Right ventricle myocardium (tissue), 1 donor: Measurements from ENCODE around the gene MMP8.

- PRO-cap, 2 experiments = no peak in any of the 2 experiments
Measured at GRCh38 chr11:102438661-102439431, 13.7 kb downstream of the TMEM123 start.

- PRO-cap, 2 experiments = no peak in any of the 2 experiments
Measured at GRCh38 chr11:102473559-102473912, 21.0 kb upstream of the TMEM123 start.

DNA sequence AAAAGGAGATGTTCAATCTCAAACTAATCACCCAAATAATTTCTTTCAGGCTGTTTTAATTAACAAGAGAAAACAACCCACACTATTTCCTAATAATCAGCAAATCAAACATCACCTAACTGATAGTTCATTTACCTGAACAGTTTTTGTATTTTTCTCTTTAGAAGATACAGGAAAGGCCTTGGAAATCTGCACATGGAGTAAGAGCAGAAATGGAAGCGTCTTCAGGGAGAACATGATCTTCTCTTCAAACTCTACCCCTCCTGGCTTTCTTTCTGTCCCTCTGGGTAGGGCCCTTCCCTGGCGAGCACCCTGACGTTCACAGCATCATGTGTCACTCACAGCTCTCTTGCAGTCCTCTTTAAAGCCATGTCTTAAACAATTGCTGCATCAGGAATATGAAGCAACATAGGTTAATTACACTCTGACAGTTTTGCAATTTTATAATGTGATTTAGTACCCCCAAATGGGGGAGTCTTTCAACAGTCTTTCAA lies at the start of gene MMP8:
Gene MMP8, minus strand, starts transcription at position 336 of the 494 bp plus-strand sequence.
- PRO-cap, 2 experiments = no peak in any of the 2 experiments

DNA sequence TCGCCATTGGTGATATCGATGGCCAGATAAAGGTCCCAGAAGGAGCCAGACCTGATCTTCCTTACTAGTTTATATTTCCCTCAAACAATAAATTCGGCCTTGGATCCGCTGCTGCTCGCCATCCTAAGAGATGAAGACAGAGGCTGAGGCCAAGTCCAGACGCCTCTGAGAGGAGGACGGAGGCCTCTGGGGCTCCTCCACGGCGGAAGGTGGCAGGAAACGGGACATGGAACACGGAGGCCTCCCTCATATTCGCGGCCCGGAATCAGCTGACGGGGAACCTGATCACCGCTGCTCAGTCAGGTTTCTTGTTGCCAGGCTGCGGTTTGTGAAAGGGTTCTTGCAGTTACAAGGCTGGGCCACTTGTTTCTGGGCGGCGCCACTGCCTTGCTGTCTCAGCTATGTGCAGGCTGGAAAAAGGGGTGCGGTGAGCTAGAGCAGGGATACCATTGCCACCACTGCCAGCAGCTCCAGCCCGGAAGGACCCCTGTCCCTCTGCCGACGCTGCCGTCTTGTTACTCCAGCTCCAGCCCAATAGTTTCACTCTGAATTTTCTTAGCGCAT lies 9.9 kb upstream of the MMP1 start:
- PRO-cap, 2 experiments = no peak in any of the 2 experiments

DNA sequence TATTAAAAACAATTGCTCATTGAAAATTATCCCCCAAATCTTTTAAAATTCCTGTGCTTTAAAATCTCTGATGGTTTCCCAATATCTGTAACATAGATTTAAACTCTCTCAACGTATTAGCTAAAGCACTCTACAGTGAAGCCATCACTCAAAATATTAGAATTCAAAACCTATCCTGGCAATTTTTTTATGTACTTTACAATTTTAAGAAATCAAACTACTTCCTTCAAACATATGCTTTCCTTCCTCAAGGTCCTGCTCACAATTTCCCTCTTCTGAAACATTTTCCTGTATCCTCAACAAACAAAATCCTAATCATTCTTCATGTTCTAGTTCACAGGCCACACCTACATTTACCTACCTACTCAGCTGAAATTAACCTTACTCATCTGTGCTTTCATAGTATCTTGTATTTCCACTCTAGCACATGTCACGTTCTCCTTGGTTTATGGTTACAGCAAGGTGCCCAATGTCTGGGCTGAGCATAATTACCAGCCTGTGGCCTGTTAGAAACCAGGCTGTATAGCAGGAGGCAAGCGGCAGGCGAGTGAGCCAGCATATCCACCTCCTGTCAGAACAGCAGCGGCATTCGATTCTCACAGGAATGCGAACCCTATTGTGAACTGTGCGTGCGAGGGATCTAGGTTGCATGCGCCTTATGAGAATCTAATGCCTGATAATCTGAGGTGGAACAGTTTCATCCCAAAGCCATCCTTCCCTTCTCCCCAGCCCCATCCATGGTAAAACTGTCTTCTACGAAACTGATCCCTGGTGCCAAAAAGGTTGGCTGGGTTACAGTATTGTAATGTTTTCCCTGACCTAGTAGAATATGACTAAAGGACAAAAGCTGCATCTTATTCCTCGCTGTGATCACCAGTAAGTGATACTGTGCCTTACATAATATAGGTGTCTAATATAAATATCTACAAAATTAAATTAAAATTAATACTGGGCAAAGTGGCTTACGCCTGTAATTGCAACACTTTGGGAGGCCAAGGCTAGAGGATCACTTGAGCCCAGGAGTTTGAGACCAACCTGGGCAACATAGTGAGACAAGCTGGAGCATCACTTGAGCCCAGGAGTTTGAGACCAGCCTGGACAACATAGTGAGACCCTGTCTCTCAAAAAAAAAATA lies 13.1 kb downstream of the DCUN1D5 start:
- PRO-cap, 2 experiments = no peak in any of the 2 experiments

DNA sequence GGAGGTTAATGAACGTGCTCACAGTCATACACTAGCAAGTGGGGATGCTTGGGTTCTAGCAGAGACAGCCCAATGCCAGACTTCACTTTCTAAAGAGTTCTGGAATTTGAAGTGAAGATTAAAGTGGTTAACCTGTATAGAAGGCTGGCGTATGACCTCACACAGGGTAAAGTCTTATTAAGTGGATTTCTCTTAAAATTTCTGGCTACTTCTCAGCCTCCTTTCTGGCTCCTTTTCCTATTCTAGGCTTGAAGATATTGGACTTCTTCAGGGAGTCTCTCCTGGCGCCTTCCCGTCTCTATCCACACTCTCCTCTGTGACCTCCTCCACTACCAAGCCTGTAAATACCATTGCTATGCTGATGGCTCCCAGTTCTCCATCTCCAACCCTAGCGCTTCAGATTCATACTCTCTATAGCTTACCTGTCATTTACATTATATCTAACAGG lies 226.4 kb upstream of the DDI1 start:
- PRO-cap, 2 experiments = no peak in any of the 2 experiments

DNA sequence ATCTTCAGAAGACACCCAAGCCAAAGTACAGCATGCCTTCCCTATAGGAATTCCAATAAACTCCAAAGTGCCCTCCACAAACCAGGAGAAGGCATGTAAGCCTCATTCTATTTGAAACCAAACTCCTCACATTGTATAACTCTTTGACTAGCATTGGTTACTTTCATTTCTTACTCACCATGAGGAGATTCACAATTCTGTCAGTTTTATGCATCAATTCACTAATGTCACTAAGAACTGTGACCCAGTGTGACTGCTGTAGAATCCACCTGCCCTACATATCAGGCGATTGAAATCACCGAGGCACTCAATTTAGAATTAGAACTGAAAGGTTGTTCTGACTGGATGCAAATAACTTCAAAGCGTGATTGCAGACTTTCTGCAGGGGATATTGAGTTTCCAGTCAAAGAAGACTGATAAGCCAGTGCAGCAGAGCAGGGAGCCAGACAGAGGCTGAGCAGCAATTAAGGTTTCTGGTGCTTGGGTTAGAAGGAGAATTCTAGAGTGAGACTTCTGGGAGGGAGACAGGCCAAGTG lies 107.0 kb upstream of the DDI1 start:
- PRO-cap, 2 experiments = no peak in any of the 2 experiments

DNA sequence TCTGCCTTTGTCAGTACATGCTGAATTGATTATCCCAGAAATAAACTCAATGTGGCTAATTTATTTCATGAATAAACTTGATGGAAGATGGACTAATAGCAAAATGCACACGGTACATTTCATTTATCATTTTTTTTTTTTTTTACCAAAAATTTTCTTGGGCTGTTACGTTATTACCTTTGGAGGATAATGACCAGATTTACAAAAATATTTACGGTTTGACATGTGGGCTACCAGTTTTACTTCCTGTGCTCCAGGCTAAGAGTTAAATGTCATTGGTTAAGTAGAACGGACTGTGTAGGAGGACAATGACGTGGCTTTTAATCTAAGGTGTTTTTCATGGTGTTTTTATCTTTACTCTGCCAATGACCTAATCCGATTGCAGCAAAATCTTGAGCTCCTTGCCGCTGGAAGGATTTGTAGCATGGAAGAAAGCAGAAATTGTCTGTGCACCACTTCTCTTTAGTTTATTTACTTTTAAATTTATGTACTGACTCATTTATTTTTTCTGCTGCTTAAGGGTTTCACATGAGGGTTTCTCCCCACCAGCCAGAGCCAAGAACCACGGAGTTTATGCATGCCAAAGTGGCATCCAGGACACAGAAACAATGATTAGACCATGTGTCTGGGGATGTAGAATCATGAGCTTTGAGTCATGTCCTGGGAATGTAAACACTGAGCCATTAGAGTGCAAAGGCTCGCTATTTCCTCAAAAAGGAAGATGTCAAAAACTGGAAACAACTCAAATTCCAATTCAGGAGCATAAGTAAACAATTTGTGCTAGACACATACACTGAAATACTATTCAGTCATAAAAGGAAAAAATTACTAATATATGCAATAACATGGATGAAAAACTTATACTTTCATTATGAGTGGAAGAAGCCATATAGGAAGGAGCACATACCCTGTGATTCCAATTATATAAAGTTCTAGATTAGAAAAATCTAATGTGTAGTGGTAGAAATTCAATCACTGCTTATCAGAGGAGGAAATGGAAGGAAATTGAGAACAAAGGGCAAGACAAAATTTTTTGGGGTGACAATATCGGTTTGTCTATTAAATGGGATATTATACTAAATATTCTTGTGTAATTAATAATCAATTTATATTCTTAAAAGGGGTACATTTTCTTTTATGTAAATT lies 2.0 kb upstream of the CARD16 start:
- PRO-cap, 2 experiments = no peak in any of the 2 experiments

DNA sequence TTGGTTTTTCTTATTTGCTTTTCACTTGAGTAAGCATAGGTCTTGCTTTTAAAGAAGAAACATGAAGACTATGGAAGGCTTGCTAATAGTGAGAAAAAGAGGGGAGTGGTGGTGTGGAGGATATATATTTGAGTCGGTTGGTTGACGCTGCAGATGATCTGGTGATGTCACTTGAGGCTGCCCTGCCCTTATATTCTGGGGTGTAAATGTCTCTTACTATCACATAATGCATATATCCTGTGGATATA lies 2.9 kb downstream of the GRIA4 start:
- PRO-cap, 2 experiments = no peak in any of the 2 experiments

- PRO-cap, 2 experiments = no peak in any of the 2 experiments
Measured at GRCh38 chr11:106010378-106011004, 11.5 kb downstream of the MSANTD4 start.

- PRO-cap, 2 experiments = peak in 1 of 2 experiments; most common minus-strand start chr11:106471392 (in 1)
Measured at GRCh38 chr11:106471087-106471649, 393.7 kb downstream of the AASDHPPT start.

DNA sequence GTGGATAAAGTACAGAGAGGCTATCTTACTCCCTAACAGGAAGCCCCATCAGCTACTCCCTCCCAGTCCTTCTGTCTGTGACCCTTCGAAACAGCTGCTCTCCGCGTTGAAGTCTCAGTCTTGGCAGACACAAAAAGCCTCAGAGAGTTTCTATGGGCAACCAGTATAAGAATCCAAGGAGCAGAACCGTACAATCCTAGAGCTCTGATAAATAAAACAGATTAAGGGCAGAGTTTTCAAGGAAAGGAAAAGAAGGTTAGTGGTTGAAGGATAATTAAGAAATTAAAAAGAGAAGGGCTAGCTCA lies 35.0 kb downstream of the GUCY1A2 start:
- PRO-cap, 2 experiments = peak in 1 of 2 experiments; most common plus-strand start position 159 of the sequence (in 1)

- PRO-cap, 2 experiments = no peak in any of the 2 experiments
Measured at GRCh38 chr11:107929191-107929546, 921 bp downstream of the RAB39A start.

- PRO-cap, 2 experiments = no peak in any of the 2 experiments
Measured at GRCh38 chr11:108104492-108105157, 16.7 kb upstream of the ACAT1 start.

- PRO-cap, 2 experiments = no peak in any of the 2 experiments
Measured at GRCh38 chr11:108114287-108114681, 7.1 kb upstream of the ACAT1 start.

GRCh38 chr11:108498790-108499113 lies 568 bp upstream of the POGLUT3 start:
- PRO-cap, 2 experiments = no peak in any of the 2 experiments

- PRO-cap, 2 experiments = no peak in any of the 2 experiments
Measured at GRCh38 chr11:108591871-108592427, 1.6 kb downstream of the EXPH5 start.

GRCh38 chr11:110093463-110093631 lies 155 bp downstream of the ZC3H12C start:
- PRO-cap, 2 experiments = peak in 1 of 2 experiments; most common plus-strand start chr11:110093576 (in 1)

GRCh38 chr11:110094089-110094411 lies 858 bp downstream of the ZC3H12C start:
- PRO-cap, 2 experiments = no peak in any of the 2 experiments

DNA sequence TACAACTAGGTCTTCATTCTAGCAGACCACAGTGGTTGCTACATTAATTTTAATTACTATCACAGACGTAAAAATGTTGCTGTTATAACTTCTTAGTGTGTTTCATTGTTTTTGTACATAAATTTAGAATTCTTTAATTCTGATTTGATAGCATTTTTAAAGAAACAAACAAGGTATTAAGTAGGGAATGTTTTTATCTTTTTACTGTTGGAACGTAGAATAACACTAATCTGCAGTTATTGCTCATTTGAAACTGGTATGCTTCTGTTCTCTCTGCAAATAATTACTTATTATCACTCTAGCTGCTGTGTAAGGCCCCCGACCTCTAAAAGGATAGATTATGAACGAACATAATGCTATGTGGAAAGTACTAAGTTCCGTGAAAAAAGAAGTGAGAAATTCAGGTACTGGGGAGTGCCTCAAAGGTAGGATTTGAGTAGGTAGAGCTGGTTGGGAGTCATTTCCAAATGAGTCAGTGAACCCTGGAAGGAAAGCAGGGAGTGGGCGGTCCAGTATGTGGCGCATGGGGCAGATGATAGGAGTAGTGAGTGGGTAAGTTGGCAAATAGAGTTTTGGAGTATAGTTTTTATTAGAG lies 2.2 kb downstream of the ZC3H12C start:
- PRO-cap, 2 experiments = no peak in any of the 2 experiments